AG09309 (cell line): ENCODE measurements around the gene CAMTA1.

GRCh38 chr1:6586755-6587261 lies 7.0 kb downstream of the ZBTB48 start:
- RRBS = no CpG with 5 or more reads among the region's 3 CpGs

DNA sequence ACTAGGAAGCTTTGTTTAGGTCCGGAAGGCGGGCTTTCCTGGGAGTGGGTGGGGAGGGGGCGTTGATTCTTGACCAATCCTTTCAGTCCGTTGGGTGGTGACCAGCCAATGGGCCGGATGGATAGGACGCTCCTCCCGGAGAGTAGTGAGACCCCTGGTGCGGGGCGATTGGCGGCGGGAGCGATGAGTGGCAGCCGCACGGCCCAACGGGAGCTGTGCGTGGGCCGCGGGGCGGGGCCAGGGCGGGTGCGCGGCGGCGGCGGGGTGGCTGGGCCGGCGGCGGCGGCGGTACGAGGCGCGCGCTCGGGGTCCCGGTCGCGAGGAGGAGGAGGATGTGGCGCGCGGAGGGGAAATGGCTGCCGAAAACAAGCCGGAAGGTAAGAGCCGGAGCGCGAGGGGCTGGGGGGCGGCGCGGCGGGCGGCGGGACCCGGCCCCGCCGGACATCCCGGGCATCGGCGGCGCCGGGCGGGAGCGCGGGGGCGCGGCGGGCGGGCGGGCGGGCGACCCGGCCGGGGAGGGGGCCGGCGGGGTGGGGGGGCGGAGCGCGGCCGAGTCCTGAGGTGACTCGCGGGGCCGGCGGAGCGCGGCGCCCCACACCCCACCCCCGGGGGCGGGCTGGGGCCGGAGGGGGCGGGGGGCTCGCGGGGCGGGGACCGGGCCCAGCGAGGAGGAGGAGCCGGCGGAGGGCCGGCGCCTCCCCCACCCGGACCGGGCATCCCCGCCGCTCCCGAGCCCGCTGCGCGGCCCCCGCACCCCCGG lies at the start of gene CAMTA1:
CAMTA1 (plus strand) TSS at position 256 of the 760 bp plus-strand sequence.
- RRBS = 2% methylated on average over 58 of the region's 108 CpGs

- RRBS = no CpG with 5 or more reads among the region's 8 CpGs
Measured at GRCh38 chr1:7025952-7026383, 240.7 kb downstream of the CAMTA1 start.

- RRBS = no CpG with 5 or more reads among the region's 13 CpGs
Measured at GRCh38 chr1:7265533-7266613, 480.6 kb downstream of the CAMTA1 start.

DNA sequence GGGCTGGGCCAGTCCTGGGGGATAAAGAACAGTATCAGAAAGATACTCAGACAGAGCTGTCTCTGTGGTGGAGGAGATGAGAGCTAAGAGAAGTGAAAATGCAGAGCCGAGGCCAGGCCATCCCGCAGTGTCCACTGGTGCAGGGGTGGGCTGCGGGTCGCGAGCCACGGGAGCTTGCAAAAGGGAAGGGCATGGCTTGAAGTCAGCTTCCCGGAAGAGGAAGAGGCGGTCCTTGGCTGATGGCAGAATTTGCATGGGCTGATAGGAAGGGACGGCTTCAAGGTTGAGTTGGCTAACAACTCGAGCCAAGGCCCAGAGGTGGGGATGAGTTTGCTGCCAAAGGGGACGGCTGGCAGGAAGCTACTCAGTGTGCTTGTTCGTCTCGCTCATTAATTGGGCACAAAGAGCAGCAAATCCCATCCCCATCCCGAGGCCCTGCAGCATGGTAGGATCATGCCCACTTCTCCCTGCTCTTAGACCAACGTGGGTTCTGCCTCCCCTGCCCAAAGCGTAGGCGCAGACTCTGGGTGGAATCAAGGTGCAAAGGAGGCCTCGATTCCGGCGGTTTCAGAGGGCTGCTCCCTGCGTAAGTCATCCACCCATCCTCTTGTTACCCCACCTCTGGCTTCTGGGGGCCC lies 329.6 kb upstream of the VAMP3 start:
- RRBS = no CpG with 5 or more reads among the region's 21 CpGs

- RRBS = no CpG with 5 or more reads among the region's 5 CpGs
Measured at GRCh38 chr1:7572771-7573183, 198.3 kb upstream of the VAMP3 start.

DNA sequence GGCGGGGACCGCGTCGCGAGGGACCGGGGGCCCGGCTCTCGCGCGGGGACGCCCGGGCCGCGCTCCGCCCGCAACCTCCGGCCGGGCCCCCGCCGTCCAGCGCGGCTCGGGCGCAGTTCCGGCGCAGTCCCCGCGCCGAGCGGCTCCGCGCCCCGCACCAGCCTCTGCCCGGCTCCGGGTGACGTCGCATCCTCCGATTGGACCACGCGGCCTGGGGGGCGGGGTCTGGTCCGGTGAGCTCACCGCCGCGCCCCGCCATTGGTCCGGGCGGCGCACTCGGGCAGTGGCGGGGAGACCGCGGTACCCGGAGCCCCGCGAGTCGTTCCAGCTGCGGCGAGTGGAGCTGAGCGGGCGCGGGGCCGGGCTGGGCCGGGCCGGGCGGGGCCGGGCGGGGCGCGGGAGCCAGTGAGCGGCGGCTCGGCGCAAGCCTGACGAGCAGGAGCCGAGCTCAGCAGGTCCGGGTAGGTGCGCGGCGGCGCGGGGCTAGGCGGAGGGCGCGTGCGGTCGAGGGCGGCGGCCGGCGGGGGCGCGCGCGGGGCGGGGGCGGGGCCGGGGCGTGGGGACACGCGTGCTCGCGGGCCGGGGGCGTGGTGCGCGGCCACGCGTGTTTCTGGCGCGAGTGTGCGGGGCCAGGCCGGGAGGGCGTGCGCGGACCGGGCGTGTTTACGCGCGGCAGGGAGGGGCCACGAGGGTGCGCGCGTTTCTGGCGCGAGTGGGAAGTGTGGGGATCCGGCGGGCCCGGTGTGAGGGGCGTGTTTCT lies 66.5 kb upstream of the VAMP3 start:
- RRBS = 4% methylated on average over 92 of the region's 131 CpGs

GRCh38 chr1:7769317-7769753 lies 1.8 kb upstream of the VAMP3 start:
- RRBS = no CpG with 5 or more reads among the region's 8 CpGs

GRCh38 chr1:7960065-7960652 lies 1.4 kb upstream of the PARK7 start:
- RRBS = no CpG with 5 or more reads among the region's 6 CpGs

- RRBS = 84% methylated on average over 3 of the region's 5 CpGs
Measured at GRCh38 chr1:8009683-8010005, 16.5 kb downstream of the ERRFI1 start.

DNA sequence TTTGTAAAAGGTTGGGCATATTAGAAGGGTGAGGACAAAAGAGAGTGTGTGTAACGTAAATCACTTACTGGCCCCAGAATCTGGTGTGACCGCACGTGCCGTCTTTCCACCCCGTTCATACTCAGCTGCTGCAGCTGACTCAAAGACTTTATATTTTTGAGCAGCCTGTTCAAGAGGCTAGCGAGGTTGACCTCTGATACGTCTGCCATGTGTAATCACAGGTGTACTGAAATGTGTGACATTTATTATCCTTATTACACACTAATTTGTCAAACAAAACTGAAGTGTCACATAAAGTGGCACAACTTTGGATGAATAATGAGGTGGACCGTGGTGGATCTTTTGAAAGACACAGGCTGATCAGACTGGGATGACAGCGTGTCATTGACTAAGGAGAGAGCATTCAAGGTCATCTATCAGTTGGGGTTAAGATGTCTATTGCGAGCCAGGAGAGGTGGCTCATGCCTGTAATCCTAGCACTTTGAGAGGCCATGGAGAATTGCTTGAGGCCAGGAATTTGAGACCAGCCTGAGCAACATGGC lies 66.7 kb upstream of the ERRFI1 start:
- RRBS = no CpG with 5 or more reads among the region's 10 CpGs

DNA sequence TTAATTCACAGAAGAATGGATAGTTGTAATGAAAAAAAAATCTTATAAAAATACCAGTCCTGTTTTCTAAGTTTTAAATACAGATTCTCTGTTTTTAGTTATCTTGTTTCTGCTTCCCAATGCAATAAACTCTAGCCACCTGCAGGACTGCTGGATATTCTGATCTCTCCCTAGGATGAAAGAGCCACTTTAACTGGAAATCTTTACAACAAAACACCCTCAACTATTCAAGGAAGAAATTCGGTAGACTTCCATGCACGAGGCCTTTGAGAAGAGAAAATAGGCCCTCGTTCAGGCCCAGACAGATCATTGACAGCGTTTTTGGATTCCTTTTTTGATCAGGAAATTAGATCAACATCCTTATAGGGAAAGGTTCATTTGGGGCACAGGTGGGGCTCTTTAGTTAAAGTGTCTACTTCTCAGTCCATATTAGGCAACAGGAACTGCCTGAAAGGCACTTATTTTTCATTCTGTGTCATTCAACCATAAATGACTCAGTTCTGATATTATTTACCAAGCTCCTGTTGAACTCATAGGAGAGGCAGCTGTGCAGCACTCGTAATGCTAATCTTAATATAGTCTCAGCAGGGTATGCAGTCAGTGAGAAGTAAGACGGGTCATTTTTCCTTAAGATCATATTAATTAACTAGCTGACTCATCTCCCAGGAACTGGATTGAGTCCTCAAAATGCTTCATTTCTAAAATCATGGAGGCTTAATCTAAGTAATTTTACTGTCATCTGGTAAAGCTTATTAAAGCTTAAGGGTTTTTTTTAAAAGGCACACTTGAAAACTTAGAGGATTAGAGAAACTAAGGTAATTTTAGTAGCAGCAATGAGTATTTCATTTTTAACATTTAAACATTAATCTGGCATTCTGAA lies 71.2 kb upstream of the ERRFI1 start:
- RRBS = no CpG with 5 or more reads among the region's 6 CpGs

DNA sequence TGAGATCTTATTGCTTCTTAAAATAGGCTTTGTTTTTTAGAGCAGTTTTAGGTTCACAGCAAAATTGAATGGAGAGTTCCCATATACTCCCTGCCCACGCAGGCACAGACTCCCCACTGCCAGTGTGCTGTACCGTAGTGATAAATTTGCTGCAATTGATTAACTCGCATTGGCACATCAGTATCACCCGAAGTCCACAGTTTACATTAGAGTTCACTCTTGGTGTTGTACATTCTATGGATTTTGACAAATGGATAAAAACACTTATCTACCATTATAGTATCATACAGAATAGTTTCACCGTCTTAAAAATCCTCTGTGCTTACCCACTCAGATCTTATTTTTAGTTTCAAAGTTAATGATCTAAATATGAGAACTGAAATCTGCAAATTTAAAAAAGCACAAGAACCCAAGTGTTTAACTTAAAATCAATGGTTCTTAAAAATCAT lies 71.9 kb upstream of the ERRFI1 start:
- RRBS = no CpG with 5 or more reads among the region's 5 CpGs

- RRBS = no CpG with 5 or more reads among the region's 4 CpGs
Measured at GRCh38 chr1:8122013-8122658, 96.0 kb upstream of the ERRFI1 start.

DNA sequence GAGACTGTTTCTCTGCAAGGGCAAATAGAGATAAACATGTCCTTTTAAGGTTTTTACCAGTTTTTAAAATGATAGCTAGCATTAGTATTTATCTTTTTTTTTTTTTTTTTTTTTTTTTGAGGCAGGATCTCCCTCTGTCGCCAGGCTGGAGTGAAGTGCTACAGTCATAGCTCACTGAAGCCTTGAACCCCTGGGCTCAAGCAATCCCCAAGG lies 101.4 kb upstream of the ERRFI1 start:
- RRBS = no CpG with 5 or more reads among the region's 1 CpG

DNA sequence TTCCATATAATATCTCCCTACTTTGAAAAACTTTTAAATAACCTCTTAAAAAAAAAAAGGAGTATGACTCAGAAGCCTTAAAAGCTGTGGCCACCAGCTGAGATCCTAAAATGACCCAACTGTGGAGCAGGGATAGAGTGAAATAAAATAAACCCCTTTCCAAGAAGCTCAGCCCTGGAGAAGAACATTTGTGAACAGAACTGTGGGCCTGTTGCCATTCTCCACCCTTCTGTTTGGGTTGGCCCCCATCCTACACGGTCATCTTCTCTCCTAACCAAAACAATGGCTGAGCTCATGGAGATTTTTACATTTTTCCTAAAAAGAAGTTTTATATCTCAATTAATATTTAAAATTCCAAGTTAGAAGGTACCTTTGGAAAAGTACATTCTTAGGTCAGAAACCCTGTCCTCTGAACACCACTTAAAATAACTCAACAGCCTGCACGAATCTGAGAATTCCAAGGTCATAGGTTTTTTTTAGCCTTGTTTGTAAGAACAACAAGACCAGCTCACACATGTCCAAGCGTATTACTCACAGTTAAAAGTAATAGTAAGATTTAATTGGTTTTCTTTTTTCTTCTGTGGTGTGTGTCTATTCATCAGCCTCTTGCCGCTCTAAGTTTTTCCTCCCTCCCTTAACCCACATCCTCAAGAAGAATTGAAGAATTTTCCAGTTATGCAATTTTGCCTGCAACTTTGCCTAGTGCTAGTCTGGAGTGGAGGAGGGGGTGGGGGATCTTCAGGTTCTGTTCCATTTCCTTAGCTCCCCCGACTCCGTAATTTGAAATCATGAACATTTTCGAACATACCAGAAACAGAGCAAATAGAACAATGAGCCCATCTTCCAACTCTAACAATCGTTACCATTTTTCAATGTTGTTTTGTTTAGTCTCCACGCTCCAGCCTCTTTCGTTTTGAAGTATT lies 107.8 kb upstream of the ERRFI1 start:
- RRBS = no CpG with 5 or more reads among the region's 10 CpGs

GRCh38 chr1:8134848-8135553 lies 108.9 kb upstream of the ERRFI1 start:
- RRBS = no CpG with 5 or more reads among the region's 15 CpGs

- RRBS = no CpG with 5 or more reads among the region's 8 CpGs
Measured at GRCh38 chr1:8155475-8155902, 129.4 kb upstream of the ERRFI1 start.

DNA sequence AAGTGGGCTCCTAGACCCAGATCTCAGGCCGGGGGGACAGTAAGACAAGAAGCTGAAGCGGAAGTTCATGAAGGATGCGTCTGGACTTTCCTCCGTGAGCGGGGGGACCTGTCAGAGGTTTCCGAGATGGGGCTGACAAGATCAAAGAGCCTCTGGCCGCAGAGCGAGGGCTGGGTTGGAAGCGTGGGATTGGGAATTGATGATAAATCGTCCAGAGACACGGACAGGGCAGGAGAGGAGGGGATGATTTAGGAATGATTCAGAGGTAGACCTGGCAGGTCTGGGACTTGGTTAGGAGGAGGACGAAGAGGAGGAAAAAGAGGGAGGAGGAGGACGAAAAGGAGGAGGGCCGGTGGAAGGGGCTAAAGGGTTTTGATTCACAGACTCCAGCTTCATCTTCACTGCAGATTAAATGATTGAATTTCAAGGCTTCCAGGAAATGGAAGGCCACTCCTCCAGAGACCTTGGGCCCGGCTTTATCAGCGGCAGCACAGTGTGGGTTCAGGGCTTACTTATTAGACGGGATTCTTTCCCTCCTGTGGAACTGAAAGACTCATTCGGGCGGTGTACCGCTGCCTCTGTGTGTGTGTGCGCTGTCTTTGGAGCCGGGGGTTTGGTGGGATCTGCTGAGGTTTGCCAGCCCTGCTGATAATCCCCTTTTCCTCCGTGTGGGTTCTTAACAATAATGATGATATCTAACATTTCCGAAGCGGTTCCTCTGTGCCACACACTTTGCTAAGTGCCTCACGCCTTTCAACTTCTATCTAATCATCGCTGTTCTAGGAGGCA lies 85.7 kb upstream of the SLC45A1 start:
- RRBS = no CpG with 5 or more reads among the region's 27 CpGs

- RRBS = no CpG with 5 or more reads among the region's 7 CpGs
Measured at GRCh38 chr1:8281729-8282179, 36.2 kb upstream of the SLC45A1 start.